Peripheral blood mononuclear cell (primary cell): ENCODE results near the genes TRPC3 and BLTP1.

DNA sequence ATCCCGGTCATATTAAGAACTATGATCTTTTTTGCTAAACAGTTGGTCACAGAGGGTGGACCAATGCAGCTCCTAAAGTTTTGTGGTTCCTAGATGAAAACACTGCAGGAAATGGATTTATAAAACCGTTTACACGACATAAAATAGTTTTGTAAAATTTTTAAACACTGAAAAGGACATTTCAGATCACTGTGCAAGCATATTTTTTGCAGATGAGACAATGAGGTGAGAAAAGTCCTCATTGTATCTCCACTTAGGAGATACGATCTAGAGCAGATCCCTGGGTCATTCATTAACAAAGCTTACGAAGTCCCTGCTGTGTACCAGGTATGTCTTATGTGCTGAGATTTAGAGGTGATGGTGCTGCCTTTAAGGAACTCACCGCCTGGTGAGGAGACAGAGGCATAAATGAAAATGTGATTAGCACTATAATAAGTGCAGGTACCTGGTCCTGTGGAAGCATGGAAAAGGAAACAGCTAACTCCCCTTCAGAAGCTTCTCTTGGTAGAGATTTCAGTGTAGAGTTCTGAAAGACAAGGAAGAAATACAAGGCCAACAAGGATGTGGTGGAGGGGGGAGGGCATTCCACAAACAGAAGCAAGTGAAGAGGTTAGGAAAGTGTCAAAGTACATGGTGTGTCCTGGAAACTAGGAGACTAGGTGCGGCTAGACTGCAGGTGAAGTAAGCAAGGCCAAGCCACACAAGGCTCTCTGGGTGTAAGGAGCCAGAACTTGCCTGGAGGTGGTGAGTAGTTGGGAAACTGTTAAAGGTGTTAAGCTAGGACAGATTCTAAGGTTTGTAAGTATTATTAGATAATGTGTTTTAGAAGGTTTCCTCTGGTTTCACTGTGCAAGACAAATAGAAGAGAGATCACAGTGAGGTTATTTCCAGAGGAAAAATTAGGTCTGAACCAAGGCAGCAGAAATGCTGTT lies 1.5 kb upstream of the NDNF start:
- PRO-cap, 8 experiments, result no peak in any of the 8 experiments

DNA sequence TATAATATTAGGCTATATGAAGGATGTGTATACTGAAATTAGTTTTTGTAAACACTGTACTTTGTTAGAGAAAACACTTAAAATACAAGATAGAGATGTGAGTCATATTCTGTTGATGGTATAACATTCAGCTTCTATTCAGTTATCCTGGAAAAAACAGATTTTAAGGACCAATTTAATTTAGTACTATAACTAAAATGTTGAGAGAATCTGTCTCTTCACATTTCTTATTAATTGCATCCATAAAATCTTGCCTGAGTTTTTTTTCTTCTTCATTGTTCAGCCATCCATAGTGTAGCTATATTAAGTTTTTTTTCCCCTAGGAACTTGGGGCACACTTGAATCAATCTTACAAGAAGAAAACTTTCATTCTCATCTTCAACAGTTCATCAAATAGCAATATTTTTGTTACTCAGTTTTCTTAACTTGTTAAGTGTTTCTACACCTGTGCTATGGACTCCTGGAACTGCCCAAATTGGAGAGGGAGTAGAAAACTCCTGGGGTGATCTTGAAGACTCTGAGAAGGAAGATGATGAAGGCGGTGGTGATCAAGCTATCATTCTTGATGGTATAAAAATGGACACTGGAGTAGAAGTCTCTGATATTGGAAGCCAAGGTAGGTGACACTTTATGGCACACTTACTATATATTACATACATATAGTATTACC lies 10.1 kb downstream of the CCNA2 start:
- PRO-cap, 8 experiments, result no peak in any of the 8 experiments

DNA sequence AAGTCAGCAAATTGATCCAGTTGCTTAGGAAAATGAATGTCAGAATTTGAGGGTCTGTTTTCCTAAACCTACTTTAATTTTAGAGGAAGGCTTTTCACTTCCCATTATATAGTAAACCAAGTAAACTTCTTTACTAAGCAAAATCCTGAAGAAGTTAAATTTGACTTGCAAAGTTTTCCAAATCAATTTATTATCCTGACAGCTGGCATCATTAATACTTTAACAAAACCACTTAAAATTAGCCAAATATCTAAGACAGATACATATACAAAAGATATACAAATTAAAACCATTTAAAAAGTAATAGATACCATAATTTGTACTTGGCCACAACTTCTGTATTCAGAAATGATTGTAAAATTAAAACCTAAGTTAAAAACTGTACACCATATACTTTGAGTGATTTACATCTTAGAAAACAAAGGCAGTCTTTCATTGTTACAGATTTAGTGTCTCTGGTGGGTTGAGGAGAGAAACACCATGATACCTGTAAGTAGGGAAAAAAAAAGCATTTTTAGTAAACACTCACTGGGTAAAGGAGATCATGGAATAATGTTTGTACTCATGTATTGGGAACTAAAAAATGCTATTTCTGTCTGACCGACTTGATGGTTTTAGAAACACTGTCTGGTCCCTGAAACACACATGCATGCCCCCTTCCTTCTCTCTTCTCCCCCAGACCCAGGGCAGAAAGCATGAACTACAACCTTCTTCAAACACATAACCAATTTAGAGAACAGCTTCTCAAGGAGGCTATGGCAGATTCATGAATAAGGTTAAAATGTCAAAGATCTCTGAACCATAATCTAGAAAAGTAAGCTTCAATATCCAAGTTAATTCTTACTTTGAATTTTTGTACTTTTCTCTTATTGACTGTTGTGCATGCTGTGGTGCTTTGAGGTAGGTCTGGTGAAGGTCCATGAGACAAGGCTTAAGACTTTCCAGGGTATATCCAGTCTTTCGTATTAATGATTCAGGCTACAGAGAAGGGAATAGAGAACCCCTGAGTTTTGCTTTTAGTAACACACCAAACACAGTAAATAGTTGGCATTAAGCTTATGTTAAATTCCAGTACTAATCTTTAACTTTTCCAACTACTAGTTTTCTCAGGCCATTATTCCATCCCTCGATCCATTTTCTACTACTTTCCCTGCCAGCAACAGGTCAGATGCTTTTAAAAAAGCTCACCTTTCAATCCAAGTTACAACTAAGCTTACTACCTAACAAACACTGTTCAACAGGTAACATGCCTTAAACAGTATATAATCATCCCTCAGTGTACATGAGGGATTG lies 6.0 kb downstream of the CCNA2 start:
- PRO-cap, 8 experiments, result no peak in any of the 8 experiments

GRCh38 chr4:121951873-121952286 lies at the start of gene TRPC3:
TSS of gene TRPC3 (minus strand) at chr4:121952060.
- PRO-cap, 8 experiments, result no peak in any of the 8 experiments

DNA sequence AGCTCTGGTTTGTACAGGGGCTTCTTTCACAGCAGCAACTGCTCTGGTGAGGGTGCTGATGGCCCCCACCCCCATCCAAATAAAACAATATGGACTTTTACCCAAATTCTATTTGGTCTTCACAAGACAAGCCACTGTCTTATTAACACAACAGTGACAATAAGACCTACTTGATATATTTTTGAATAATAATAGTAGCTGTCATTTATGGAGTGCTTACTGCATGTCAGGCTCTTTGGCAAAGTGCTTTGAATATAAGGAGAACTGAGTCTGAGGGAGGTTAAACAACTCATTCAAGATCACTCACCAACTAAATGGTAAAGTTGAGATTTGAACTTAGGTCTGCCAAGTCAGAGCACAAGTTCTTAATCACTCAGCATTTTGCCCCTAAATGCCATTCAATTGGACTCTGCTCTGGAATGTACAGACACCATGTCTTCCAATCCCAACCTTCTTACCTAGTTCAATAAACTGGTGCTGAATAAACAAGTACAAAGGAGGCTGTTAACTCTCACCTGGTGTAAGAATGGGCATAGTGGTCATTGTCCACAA lies 51.0 kb upstream of the TRPC3 start:
- PRO-cap, 8 experiments, result no peak in any of the 8 experiments

DNA sequence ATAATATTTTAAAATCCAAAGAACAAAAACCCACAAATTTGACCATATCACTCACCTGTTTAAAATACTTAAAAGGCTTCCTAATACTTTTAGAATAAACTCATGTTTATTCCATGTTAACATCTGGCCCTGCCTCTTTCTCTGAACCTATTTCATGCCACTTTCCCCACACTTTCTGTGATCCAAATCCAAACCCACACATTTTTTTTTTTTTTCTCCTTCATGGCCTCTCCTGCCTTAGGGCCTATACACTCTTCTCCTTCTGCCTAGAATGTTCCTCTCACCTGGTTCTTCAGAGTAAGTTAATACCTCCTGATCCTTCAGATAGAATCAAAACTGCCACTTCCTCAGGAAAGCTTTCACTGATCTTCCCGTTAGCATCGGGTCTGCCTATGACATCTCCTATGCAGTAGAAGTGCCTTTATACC lies 84.1 kb upstream of the TRPC3 start:
- PRO-cap, 8 experiments, result peak in 3 of 8 experiments; most common plus-strand start position 201 of the sequence (in 3)

DNA sequence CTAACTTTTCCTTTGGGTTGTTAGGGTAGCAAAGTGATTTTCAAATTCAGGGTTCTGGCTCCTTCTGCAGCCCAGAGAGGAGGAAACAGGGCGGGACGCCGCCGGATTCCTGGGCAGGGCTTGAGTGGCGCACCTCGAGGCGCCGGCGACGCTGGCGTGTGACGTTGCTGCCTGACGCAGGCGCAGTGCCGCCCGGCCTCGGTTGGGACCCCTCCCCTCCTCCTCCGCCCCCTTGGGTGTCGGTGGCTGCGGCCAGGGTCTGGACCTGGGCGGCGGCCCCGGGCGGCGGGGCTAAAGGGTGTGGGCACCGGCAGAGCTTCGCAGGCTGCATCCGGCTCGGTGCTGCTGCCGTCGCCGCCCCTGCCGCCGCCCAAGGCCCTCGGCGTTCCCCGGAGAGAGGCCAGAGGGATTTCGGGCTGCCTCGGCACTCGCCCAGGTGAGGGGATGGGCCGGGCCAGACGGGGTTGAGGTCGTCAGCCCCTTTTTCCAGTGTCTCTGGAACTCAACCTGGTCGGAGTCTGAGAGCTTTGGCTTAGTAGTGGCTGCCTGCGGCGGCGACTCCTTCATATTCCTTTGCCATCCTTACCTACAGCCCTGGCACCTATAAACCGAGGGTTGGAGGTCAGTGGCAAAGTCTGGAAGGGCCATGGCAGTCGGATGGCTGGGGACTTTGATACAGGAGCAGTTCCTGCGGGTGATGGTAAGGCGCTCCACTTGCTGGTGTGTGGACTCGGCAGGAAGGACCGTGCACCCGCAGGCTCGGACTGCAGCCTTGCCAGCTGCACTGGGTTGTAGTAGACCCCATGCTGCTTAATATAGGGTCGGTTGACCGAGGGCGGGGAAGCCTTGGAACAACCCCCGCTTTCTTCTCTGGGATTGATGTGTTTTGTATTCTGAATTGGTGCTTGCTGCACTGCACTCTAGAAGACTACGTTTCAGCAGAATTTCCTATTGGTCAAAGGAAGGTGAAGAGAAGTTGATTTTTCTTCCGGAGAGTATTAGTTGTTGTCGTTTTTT lies at the start of gene BLTP1:
Gene BLTP1, plus strand, starts transcription at position 183 of the 1,017 bp plus-strand sequence.
- PRO-cap, 8 experiments, result peak in 8 of 8 experiments; most common plus-strand start position 235 of the sequence (in 4); most common minus-strand start position 786 of the sequence (in 7)

- PRO-cap, 8 experiments, result no peak in any of the 8 experiments
Observed at GRCh38 chr4:122295703-122296480, 82.9 kb upstream of the ADAD1 start.

- PRO-cap, 8 experiments, result no peak in any of the 8 experiments
Observed at GRCh38 chr4:122379078-122379599, 328 bp downstream of the ADAD1 start.

DNA sequence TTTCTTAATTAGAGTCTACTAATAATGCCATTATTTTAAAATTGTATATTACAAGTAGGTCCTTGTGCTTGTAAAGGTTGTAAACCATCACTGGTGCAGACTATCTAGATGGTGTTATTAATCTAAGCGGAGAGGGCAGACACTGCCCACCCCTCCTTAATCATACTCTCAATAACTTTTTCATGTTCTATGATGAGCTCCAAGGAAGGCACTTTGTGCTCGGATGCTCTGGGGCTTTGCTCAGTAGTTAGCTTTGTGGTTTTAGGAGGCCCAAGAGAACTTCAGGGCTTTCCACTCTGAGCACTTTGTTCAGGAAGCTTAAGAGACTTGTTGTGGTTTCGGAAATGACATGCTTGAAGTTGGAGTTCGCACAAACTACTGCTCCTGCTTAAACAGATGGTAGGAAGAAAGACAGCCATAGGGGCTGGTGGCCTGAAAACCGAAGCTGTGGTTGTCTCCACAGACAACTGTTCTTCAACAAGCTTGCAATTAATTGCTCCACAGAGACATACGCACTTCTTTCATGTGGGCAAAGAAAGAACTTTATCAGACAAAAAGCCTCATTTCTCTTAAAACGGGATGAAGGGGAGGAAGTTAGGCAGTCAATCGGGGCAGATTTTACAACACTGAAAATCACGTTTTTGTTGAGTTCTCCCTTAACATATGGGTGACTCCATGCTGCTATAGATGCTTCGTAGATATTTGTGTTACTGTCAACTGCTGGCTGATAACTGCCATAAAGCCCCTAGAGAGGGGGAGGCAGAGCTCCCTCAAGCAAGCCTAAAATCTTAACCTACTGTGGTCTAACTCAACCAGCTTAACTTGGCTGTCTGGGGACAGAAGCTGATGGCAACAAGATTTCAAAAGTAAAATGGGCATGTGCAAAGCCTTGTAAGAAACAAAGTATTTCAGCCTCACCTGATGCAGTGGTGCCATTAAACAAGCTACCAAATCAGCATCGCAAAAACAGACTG lies 42.4 kb downstream of the IL21 start:
- PRO-cap, 8 experiments, result peak in 6 of 8 experiments; most common plus-strand start position 572 of the sequence (in 5)

GRCh38 chr4:122742929-122743491 lies 10.5 kb downstream of the BBS12 start:
- PRO-cap, 8 experiments, result no peak in any of the 8 experiments

- PRO-cap, 8 experiments, result no peak in any of the 8 experiments
Observed at GRCh38 chr4:122798569-122798867, 28.1 kb upstream of the FGF2 start.

DNA sequence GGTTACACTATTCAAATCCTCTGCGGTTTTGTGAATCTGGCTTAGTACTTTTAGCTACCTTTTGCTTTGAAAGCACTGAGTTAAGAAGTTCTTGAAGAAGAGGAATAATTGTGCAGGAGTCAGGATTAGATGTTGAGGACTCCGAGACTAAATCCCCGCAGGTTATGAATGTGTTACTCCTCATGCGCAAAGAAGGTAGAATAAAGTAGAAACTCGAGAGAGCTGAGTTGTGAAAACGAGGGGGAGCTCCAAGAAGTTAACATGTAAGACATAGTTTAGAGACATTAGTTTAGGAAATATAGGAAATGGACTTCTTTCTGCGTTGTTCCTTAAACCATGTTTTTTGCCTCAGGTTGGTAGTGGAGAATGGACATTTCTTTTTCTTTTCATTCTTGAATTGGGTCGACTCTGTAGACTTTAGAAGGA lies 3.4 kb downstream of the SPRY1 start:
- PRO-cap, 8 experiments, result no peak in any of the 8 experiments

GRCh38 chr4:123400510-123400991 lies 4.0 kb downstream of the SPRY1 start:
- PRO-cap, 8 experiments, result no peak in any of the 8 experiments

- PRO-cap, 8 experiments, result peak in 5 of 8 experiments; most common plus-strand start chr4:123600212 (in 5); most common minus-strand start chr4:123600038 (in 1)
Observed at GRCh38 chr4:123599576-123600336, 203.2 kb downstream of the SPRY1 start.

- PRO-cap, 8 experiments, result no peak in any of the 8 experiments
Observed at GRCh38 chr4:125192681-125192996, 122.1 kb upstream of the FAT4 start.

DNA sequence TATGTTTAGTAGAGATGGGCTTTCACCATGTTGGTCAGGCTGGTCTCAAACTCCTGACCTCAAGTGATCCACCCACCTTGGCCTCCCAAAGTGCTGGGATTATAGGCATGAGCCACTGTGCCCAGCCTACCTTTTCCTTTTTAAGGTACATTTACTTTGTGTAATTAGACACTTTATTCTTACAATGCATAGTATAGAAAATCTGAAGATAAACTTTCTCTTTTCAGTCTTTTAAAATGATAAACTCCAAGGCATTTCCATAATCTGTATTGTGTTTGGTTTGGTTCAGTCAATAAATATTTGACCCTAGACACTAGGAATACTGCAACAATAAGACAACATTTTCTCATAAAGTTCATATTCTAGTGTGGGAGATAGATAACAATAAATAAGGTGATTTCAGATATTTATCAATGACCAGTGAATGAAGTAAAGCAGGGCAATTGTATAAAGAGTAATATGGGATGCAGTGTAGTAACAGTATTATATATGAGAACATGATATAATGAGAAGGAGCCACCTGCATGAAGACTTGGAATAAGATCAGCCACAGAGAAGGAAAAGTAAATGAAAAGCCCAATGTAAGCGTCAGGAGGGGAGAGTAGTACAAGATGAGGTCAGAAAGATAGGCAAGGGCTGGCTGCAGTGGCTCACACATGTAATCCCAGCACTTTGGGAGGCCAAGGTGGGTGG lies 47.1 kb downstream of the ABHD18 start:
- PRO-cap, 8 experiments, result no peak in any of the 8 experiments

DNA sequence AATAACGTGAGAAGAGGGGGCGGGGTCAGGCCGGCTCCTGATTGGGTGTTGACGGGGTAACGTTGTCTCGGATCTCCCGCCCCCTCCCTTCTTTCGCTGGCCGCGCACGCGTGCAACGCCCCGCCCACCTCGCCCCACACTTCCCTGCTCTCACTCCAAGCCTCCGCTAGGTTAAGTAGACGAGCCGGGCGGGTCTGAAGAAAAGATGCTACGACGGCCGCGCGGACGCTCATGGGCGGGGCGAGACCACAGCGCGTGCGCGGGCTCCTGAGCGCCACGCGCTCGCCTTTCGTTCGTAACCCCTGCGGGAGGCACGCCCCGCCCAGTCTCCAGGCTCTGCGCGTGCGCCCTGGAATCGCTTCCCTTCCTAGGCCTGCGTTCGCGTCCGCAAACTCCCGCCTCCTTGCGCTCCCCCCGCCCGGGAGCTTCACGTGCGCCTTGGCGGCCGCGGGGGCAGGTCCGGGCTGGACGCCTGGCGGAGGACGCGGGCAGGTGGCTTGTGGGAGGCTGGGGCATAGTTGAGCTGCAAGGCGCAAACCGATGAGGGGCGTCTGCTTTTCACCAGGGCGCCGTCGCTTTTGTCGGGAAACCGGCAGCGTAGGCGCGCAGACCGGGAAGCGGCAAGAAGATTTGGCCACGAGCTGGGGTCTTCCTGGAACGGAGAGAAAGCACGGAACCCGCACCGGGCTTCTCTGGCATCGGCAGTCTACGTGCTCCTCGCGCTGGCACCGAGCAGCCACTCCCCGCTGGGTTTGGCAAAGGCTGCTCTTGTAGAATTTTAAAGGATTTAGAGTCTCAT lies 466 bp upstream of the PGRMC2 start:
- PRO-cap, 8 experiments, result peak in 8 of 8 experiments; most common plus-strand start position 178 of the sequence (in 7); most common minus-strand start position 327 of the sequence (in 1)

- PRO-cap, 8 experiments, result no peak in any of the 8 experiments
Observed at GRCh38 chr4:128386717-128387497, 99.3 kb upstream of the PGRMC2 start.

- PRO-cap, 8 experiments, result no peak in any of the 8 experiments
Observed at GRCh38 chr4:128394849-128395050, 107.1 kb upstream of the PGRMC2 start.